Gallbladder (tissue), 1 donor: ENCODE data around the genes SMIM31, TLL1 and ANXA10.

GRCh38 chr4:158766908-158767220, 2.0 kb upstream of the FNIP2 start:
- PRO-cap = no peak

DNA sequence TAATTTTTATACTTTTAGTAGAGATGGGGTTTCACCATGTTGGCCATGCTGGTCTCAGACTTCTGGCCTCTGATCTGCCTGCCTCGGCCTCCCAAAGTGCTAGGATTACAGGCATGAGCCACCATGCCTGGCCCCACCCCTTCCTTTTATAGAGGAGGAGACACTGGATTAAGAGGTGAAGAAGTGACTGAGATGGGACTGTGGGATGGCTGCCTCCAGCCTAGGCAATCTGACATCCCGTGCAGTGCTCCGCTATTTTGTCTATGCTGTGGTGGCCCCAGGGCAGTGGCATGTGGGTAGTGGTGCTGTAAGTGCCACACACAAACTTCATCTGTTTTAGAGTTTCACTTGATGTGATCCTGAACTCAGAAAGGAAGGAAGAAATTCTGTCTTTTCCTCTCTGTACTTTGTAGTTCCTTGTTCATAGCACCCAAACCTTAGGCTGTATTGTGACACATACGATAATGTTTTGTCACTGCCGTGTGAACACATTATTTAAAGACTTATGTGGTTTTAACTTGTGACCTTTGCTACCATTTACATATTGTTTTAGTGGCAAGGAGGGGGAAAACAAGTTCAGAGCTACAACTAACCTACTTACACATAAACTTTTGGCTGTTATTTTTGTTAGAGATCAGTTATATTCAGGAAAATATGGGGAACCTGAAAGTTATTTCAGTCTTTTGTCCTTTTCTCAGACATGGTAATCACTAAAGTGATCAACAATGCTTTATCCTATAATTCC, 49.1 kb downstream of the FNIP2 start:
- PRO-cap = no peak

DNA sequence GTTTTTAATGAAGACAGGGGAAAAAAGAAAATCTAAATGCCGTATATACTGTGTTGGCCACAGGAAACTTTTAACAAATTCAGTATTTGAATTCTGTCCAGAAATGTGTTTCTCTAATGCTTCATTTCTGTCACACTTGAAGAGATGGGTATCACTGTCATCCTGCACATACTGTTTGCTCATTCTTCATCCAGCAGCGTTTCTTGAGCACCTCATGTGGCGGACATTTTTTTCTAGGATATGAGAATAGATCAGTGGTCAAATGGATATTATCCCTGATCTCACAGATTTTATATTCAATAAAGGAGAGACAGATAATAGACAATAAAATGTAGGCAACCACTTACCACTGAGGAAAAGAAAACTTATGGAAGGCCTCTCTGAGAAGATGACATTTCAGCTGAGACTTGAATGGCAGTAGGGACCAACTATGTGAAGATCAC, 74.4 kb downstream of the FNIP2 start:
- PRO-cap = no peak

DNA sequence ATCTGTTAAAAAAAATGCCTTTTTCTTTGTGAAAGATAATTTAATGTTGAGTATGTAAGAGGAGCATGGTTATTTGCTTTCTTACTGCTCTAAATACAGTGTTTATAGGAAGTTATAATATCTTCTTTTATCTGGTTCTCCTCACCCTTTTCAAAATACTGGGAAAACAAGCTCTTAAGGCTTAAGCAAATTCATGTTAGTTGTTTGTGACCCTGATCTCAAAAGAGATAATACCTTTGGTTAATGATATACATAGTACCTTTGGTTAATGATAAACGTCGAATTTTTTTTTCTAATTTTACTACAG, 180.0 kb downstream of the RAPGEF2 start:
- PRO-cap = no peak

DNA sequence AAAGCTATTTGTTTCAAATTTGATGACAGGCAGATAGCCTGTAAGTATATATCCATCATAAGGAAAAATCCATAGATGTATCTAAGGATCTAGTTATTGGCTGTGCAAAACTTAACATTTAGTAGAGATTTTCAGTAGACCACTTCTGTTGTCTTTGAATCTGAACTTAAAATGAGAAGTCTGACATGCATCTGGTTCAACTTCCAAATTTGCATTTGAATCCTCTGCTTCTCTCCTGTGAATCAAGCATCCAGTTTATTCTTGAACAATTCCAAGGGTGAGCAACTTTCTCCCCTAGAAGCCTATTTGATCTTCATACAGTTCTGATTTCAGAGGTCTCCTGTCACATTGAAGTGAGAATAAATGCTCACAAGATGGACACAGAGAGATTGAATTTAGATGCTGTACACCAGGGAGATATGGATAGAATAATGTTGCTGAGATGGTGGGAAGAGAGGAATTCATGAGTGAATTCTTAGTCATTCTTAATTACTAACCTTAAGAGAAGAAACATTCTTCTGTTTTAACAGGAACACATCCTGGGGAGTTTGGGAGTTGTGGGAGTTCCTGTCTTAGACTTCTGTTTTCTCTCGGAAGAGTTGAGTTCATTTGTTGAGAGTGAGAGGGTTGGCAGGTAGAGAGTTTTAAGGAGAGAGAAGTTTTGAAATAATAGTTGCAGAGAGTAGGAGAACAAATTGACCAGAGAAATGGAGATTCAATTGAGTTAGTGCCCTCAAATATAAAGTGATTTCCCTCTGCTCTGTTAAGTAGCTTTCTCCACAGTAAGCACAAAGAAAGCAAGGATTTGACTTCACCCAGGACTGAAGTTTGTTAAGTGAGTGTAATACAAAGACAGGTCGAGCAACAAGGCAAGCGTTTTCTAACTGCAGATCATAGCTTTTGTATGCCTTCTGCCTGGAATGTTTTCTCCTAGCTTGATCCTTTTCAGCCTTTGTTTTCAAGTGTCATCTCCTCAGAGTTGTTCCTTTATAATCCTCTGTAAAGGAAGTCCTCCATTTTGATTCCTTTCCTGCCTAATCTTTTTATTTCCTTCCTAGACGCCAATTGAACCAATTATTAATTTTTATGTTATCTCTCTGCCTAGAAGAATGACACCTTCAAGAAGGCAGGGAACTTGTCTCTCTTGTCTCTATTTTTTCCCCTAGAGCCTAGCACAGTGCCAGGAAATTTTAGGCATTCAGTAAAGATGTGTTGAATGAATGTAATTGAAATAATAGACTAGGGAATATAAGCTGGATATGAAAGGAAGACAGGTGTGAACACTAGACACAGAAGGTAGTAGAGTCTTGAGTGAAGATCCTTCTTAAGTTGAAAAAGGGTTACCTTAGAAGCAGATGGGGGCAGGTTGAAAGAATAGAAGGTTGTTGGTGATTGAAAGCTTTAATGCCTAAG, 205.9 kb downstream of the RAPGEF2 start:
- PRO-cap = no peak

GRCh38 chr4:160593337-160593775, 1490.5 kb downstream of the RAPGEF2 start:
- PRO-cap = no peak

DNA sequence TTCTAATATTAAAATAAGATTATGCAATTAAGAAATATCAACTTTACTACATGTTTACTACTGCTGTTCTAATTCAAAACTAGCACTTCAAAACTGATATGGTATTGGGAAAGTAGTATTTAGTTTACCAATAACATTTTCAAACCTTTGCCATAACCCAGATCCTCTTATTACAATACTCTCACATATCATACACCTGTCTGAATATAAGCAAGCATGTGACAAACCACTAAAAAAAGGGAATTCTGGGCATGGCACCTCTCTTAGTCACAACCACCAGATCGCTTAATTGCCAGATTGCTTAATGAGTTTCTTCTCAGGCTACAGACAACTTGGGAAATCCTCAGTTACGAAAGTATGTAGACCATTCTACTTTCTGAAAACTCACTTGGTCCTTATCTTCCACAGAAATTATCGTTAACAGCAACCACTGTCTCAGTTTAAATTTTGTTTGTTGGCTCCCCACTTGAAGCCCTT, 2.1 kb downstream of the NAF1 start:
- PRO-cap = no peak

- PRO-cap = no peak
These were observed 19.3 kb upstream of the NAF1 start for GRCh38 chr4:163185939-163186396.

GRCh38 chr4:163558259-163559181, 64.0 kb downstream of the TMA16 start:
- PRO-cap = no peak

- PRO-cap = unidirectional peak, plus-strand start at chr4:164754195
These were observed at the start of gene SMIM31 for GRCh38 chr4:164753869-164754609. Gene SMIM31, plus strand, starts transcription at chr4:164754131.

DNA sequence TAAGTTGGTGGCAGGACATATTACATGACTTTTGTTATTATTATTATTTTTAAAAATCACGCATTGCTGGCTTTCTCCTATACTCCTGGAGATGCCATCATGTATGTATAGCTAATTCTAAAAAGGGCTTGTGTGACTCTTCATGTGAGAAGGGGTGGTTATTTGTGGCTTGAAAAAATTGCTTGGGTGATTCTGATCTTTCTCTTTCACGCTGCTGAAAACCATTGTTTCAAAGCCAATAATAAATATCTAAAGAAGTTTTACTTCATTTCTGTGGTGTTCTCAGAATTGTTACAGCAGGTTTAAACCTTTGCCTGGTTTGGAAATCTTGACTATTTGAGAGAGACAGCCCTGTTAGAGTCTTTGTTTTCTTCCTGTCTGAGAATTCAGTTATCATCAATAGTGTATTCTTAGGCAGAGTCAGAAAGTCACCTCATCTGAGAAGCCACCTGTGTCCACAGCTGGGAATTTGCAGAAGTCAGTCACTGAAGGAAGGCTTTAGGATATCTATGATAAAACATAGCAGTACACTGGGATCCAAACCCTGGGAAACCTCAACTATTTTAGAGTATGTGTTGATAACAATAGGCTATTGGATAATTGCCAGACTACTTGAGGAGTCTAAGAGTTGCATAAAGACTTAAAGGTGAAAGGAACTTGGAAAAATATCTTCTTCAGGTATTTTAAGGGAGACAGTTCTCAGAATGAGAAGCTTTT, 8.6 kb downstream of the KLHL2 start:
- PRO-cap = no peak

DNA sequence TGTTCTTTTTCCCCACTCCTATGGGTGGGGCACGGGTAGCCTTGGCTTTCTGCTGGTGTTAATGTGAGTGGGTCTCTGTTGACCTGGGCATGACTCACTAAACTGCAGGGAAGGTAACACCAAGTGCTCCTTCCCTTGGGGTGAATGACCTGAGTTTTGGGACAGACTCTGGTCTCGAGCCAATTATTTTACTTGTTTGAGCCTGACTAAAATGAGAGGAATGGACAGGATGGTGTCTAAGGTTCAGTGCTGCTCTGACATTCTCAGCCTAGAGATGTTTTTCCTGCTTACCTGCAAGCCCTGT, 14.6 kb downstream of the KLHL2 start:
- PRO-cap = no peak

GRCh38 chr4:165342627-165343138, 15.2 kb downstream of the MSMO1 start:
- PRO-cap = no peak

DNA sequence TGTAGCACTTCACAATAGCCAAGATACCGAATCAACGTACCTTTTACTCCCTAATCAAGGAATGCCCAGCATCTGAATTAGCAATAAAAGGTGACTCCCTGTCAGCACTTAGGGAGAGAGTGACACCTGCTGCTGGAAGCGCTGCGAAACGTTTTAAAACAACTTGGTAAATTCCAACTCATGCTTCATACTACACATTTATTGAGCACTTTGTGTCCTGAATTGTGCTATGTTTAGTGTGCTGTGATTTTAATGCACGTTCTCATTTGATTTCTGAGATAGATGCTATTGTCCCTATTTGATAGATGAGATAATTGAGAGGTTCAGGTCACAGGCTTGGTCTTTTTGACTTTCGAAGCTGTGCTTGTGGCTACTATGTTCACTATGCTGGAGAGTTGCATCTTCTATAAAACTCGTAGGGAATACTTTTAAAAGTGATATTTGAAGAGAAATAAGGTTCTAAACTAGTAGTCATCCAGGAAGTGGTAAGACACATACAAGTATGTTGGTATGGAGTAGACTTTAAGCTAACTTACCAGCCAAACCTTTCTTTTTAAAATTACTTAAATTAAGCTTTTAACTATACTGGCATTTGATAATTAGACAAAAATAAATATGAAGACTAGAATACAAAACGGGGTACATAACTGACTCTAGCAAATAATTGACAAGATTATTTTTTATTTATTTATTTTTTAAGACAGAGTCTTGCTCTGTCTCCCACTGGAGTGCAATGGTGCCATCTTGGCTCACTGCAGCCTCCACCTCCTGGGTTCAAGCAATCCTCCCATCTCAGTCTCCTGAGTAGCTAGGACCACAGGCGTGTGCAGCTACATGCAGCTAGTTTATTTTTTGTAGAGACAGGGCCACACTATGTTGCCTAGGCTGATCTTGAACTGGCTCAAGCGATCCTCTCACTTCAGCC, 16.6 kb downstream of the MSMO1 start:
- PRO-cap = no peak

GRCh38 chr4:165873012-165874042, at the start of gene TLL1:
Gene TLL1, plus strand, starts transcription at chr4:165873237.
- PRO-cap = no peak

DNA sequence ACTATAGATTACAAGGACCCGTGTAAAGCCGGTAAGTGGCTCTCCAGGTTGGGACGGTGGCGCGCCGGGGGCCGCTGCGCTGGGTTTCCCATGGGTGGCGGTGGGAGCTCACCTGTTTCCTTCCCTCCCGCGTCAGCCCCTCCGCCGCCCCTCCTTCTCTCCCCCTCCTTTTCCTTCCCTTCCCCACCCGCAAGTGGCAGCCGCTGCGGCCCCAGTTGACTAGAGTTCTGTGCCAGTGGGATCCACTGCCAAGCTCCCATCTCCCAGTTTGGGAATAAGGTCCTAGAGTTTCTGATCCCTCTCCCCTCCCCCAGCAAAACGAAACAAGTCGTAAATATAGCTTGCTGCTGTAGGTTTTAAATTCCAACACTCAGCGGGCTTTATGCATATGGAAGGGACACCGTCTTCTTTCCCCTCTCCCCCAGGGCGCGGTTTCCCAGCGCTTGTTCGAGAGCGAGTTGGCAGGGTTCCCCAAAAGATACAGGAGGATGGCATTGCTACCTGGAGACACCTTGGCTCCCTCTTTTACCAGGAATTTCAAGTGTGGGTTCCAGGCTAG, 1.1 kb downstream of the TLL1 start:
- PRO-cap = no peak

- PRO-cap = no peak
These were observed at the start of gene ANXA10 for GRCh38 chr4:168092408-168092930. Gene ANXA10, plus strand, starts transcription at chr4:168092537.

- PRO-cap = no peak
These were observed 7.2 kb upstream of the DDX60L start for GRCh38 chr4:168487390-168487986.

DNA sequence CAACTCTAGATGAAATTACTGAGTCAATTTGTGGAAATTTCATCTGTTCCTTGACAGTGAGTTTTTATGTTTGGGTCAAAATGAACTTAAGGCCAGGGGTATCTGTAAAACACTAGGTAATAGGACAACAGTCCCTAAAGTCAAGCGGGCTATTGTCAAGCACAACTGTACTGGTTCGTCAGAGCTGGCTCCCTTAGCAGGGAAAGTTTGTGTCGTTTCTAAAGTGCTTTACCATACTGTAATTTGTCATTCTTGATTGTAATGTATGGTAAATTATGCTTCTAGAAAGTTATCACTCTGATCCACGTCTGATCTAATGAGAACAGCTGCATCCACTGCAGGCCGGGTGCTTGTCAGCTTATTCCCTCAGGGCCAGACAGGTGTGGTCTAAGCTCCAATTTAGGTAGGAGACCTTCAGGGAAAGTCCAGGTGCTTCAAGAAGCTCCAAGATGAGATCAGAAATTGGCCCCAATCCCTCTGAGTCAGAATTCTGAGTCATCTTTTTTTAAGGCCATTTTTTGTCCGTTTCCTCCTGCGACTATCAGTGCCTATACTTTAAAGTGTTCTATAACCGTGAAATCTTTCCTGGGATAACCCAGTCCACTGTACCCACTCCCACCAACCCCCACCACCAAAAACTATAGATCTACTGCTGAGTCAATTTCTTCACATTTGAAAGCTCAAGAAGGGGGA, 92.2 kb downstream of the PALLD start:
- PRO-cap = no peak

DNA sequence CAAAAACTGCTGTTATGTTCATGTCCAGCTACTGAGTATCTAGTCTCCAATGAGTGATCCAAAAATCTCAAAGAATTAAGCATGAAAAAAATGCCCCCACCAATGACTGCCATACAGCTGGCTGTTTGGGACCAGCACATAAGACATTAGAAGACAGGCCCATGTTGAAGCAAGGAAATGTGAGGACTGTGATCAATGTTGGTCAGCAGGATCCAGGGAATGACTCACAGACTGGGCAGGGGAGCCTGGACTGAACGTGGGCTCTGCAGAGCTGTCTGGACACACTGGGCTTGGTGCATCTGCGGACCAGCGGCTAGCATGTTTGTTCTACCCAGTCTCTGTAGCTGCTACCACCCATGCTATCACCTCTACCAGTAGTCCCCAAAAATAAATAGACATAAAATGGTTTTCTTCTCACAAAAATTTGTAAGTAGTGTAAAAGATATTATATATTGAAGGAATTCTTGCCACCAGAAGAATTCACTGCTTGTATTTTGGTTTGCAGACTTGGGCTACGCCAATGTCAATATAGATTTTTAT, 108.6 kb downstream of the PALLD start:
- PRO-cap = no peak